Diencephalon (tissue), 2 donors: ENCODE measurements around a stretch of chr5.

DNA sequence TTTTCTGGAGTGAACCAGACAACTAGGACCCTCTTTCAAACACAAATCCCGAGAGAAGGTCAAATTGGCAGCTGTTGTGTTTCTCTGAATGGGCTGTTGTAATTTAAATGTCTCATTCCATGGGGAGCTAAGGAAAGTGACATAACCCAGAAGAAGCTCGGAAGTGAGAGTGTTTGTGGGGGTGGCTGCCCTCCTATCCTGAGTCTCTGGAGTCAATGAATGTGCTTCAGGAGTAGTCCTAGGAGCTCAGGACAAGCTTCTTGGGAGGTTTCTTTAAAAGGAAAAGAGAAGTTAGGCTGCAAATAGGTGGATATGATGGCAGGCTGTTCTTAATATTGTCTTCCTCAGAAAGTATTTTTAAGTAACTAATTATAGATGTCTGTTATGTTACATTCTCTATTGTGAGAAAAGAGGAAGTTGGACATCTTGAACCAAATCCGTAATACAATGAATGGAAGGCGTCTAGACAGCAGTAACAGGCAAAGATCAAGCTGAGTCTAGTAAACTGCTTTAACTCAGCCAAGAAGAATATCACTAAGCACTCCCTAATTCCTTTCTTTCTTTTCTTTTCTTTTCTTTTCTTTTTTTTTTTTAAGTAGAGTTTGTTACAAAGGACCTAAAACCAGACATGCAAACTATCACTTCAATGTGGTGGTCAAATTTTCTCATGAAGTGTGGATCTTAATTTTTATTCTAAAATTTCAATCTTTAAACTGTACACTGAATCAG, 49.9 kb downstream of the TMEM167A start:
- RAMPAGE, long total RNA = no peak

DNA sequence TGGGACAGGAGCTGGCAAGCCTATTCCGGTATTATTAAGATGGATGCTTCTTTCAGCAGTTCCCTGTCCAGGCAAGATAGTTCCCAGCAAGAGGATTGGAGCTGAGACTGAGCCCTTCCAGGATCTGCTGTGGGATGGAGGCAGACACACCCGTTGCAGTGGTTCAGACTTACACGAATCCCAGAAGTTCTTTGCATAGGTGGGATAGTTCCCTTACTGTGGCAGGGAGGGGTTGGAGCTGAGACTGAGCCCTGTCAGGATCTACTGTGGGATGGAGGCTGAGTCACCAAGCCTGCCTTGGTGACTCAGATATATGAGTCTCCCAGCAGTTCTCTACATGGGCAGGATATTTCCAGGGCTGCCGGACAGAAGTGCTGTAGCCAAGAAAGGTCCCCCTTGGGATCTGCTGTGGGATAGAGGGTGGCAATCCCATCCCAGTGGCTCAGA, 18.5 kb downstream of the XRCC4 start:
- RAMPAGE, long total RNA = no peak

DNA sequence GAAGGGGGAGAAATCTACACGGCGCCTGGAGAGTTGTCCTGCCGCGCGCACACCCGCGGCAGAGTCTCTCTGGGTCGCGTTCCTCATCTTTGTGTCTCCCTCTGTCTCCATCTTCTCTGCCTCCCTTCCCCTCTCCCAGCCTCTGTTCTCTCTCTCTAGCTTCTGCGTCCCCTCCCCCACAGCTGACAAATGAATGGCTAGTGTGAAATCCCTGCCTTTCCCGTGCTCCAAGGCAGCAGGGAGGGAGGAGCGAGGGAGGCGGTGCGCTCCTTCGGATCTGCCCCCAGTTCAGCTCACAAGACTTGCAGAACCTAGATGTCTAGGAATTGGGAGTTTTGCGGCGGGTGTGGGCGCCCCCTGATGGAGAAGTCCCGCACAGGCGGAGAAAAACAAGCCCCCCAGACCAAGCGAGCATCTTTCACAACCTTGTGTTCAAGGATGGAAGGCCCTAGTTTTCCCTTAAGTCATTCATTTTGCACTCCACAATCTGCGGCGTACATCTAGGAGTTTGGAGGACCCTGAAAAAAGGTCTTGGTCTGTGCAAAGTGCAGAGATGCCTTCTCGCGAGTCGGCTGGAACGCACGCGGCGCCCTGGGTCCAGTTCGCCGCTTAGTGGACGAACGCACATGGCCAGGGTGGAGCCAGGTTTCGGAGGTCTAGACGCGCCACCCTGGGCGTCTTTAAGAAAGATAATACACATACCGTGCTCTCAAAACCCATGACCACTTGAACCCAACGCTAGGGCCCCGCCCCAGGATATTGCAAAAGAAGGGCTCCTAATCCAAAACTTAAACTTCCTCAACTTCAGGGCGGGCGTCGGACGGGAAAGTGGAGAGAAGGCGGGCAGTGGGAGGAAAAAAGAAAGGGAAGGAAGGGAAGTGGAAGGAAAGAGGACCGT, 2.1 kb downstream of the VCAN start:
- RAMPAGE, long total RNA = no peak

GRCh38 chr5:83969148-83969661, 248.6 kb upstream of the HAPLN1 start:
- RAMPAGE, long total RNA = no peak

GRCh38 chr5:84543595-84543884, 158.9 kb upstream of the EDIL3 start:
- RAMPAGE, long total RNA = no peak

GRCh38 chr5:84885784-84886292, 501.2 kb upstream of the EDIL3 start:
- RAMPAGE, long total RNA = no peak

DNA sequence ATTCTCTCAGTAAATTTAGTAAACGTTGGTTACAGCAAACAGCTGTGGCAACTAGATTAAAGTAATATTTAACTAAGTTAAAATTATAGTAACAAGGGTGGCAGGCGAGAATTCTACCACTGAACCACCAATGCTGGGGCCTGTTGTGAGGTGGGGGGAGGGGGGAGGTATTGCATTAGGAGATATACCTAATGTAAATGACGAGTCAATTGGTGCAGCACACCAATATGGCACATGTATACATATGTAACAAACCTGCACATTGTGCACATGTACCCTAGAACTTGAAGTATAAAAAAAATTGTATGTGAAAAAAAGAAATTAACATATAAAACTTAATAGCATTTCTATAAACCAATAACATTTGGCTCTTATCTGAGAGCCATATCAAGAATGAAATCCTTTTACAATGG, 245.0 kb upstream of the COX7C start:
- RAMPAGE, long total RNA = no peak

GRCh38 chr5:87314208-87314499, 46.5 kb downstream of the RASA1 start:
- RAMPAGE, long total RNA = no peak

DNA sequence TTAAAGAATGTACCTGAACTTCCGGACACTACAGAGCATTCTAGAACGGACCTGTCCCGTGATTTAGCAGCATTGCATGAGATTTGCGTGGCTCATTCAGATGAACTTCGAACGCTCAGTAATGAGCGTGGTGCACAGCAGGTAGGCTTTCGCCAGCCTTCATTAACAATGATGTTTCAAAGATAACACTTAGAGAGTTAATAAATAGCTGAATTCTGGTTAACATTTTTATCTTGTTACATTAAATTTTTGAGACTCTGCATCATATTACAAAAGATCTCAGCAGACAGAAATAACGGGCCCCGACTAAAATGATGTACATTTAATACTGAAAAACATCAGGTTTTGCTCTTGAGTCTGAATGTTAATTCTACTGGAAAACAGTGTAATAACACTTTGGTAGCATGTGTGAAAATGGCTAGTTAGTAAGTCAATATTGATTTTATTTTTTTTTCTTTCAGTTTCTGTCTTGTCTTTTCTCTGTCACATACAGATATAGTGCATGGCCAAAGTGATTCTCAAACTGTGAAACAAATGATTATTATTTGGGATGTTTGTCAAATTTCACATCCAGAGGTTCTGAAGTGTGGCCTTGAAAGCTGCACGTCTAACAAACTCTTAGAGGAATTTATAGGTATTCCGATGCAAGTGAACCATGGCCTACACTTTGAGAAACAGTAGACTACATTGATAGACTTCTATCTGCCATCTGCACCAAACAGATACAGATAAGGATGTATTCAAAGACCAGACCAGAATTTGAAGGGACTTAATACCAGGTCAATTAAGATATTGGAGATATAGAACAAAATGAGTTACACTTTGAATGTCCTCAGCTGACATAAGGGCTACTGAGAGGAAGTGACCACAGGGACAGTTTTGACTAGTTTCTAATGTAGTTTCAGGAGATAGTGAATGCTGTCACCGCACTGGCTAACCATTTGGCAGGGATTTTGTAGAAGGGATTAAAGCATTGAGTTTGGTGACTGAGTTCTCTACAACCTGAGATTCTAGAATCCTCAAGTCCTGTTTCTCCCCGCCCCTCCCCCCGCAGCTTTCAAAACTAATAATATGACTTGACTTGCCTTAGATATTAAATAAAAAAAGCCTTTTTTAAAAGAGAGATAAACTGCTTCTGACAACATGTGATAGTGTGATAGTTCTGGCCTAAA, 23.0 kb downstream of the CCNH start:
- RAMPAGE, long total RNA = no peak

DNA sequence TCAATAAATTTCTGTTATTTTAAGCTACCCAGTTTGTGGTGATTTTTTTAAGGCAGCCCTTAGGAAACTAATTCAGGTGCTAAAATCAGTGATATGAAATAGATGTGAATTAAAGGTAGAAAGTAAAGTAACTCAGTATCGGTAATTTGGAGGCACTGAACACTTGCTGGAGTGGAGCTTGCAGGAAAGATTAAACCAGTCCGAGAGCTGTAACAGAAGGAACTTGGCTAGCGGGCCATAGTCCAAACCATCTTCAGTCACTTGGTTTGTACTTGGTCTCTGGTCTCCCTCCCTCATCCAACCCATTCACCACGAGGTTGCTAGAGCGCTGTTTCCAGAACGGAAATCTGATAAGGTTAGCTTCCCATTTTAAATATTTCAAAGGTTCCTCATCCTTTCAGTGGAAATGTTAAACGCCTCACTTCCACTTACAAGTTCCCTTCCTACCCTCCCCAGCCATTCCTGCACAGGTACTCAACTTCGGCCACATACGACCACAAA, 925 bp downstream of the CCNH start:
- RAMPAGE, long total RNA = no peak

GRCh38 chr5:88269785-88269965, 1.0 kb upstream of the TMEM161B start:
- RAMPAGE, long total RNA = no peak

GRCh38 chr5:88785826-88786581, 97.0 kb downstream of the MEF2C start:
- RAMPAGE, long total RNA = no peak

DNA sequence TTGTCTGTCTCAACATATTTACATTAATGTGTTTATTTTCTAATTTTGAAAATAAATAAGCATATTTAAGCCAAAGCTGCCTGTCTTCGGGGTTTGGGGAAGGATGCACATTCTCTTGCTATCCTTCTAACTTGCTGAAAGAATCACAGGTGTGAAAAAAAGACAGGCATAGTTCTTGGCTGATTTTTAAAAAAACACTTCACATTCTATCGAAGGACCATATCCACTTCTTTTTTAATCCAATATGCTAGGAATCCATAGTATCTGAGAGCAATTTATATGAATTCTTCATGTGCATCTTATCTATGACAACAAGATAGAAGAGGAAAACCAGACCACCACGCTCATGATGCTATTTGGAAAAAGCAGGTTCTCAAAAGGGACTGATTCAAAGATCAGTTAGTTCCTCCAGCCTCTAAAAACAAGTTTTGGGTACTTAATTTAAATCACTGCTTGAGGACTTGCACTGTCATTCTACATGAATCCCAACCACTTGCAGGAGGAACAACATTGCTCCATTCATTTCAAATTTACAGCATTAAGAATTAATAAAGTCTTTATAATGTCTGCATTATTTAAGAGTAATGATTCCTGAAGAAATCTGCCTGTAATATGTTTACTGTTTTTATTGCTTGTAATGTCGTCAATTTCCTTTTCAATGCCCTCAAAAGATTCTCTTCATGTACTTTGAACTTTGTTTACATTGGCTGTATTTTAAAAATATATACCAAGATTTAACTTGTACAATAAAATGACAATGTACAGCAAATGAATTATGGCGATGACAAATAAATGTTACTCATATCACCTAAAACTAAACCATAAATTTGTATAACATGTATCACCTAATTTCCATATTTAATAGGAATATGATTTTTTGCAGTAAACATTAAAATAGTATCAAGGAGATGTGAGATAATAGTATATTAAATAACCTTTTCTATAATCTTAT, 6.1 kb downstream of the MEF2C start:
- RAMPAGE, long total RNA = no peak

DNA sequence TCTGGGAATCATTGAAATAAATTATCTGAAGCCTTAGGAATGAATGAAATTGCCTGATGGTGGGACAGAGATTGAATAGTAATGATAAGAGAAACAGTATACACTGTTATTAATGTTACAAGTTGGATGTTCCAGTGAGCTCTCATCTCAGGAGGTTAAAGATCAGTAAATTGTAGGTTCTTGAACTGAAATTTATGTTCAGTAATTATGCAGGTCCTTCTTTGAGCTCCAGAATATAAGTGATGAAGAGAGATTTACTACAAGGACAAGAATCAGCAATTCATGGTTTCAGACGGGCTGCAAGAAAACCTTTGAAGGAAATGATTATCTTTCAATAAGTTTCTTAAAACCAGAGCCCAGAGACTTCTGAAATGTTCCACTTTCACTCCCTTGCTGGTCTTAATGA, 505.7 kb upstream of the MEF2C start:
- RAMPAGE, long total RNA = no peak

DNA sequence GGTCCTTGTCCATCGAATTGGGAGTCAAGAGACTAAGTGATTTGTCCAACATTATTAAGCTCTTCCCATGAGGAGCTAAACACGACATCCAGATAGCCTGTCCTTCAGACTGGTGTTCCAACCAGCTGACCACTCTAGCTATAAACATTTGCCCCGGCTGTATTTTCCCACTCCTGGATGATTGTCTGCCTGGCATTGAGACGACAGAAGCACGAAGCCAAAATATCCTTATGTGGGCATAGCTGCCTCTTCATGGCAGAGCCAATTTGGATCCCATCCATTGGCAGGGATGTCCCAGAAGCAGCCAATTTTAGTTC, 507.7 kb downstream of the CETN3 start:
- RAMPAGE, long total RNA = no peak

- RAMPAGE, long total RNA = no peak
These were observed 311 bp downstream of the POLR3G start for GRCh38 chr5:90475065-90475285.

GRCh38 chr5:90506136-90506754, 23.1 kb downstream of the LYSMD3 start:
- RAMPAGE, long total RNA = no peak

DNA sequence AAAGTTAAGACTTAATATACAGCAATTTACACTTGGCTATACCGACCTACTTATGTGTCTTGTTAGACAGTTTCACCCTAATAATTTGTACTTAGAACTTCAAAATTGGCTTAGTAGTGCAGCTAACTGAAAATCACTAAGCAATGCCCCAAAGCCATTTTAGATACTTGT, 1.2 kb downstream of the LYSMD3 start:
- RAMPAGE, long total RNA = no peak

DNA sequence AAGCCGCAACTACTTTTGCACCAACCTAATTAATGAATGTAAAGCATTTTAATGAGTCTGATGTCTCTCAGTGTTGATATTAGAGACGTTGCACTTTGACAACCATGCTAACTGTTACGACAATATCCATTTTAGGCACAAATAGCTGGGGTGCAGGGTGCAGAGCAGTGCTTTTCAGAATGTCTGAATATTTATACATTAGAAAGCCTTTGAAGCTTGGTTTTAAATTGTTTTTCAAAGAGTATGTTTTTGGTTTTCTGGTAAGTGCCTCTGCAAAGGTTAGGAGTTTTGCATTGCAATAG, 1.0 kb upstream of the LYSMD3 start:
- RAMPAGE, long total RNA = no peak

DNA sequence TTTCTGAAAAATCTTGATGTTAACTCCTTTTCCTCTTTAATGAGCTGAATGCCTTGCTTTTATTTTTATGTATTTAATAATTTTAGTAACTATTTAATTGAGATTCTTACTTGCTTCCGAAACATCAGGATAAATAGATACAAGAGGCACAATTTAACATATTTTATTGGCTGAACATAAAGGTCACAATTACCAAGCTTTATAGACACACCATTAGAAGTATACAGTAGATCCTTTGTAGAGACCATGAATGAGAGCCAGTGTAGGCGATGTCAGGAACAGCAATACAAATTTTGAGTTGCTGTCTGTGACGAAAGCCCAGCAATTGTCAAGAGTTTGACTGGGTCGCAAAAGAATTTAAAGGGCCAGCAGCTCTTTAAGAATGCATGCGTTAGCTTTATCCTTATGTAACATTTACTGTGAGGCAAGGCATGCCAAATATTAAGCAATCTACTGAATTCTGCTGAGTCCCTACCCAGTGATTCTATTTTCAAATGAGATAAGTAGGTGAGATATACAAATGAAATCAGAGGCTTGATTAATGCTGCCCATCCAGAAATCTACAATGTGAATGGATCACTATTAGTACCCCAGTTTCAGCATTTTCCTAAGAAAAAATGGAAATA, 236.9 kb downstream of the ARRDC3 start:
- RAMPAGE, long total RNA = no peak